Heart (tissue), 3 donors: Measurements from ENCODE around the genes CHRM3, GREM2 and WDR64.

DNA sequence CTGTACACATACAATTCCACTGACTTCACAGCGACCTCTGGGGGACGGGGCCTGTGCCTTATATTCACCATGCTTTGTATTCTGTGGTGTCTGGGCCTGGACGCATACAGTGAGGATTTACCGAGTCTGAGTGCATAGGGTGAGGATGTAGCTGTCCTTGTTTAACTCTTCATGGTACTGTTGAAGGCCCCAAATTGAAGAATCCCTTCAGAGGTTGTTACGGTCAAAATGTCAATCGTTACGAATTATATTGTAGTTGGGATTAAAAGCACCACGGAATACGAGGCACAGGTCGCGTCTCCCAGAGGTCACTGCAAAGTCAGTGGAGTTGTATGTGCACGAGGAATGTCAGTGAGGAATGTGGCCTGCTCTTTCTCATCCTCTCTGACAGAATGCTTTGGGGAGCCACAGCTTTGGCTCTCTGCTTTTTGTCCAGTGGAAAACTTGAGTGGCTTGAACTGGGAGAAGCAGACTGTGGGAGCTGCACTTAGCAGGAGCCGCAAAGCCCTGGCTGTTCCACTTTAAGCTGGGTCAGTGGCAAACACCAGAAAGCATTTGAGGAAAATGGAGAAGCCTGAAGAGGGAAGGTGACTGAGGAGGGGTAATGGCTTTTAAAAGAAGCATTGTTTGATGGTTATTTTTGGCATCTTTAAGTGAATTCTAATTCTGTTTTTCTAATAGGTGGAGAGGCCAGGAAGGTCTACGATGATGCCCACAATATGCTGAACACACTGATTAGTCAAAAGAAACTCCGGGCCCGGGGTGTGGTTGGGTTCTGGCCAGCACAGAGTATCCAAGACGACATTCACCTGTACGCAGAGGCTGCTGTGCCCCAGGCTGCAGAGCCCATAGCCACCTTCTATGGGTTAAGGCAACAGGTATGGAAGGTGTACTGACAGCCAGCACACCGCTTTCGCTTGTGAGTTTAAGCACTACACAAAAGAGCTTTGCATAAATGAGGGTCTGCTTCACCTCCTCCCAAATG, 95.7 kb downstream of the MTR start:
- RAMPAGE, long total RNA, 2 experiments: start-site peak on the plus strand in 1 of 2 experiments, centred at position 521 of the sequence, 57 reads per replicate

GRCh38 chr1:236978698-236979148, 25.5 kb downstream of the MT1HL1 start:
- RAMPAGE, long total RNA, 2 experiments: no peak in any of the 2 experiments

- RAMPAGE, long total RNA, 2 experiments: no peak in any of the 2 experiments
These were observed 33.2 kb downstream of the RYR2 start for GRCh38 chr1:237075137-237075549.

- RAMPAGE, long total RNA, 2 experiments: no peak in any of the 2 experiments
These were observed 104.2 kb downstream of the RYR2 start for GRCh38 chr1:237146101-237146738.

DNA sequence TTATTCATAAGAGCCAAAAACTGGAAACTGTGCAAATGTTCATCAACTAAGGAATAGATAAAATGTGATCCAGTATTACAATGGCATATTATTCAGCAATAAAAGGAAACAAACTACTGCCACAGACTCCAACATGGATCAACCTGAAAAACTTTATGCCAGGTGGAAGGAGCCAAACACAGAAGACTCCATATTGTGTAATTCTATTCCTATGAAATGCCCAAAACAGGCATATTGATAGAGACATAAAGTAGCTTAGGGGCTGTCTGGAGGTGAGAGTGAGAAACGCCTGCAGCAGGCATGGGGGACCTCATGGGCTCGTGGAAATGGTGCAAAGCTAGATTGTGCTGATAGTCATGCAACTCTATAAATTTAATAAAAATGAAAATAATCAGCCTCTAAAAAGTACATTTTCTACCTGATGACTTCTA, 366.6 kb downstream of the ZP4 start:
- RAMPAGE, long total RNA, 2 experiments: no peak in any of the 2 experiments

DNA sequence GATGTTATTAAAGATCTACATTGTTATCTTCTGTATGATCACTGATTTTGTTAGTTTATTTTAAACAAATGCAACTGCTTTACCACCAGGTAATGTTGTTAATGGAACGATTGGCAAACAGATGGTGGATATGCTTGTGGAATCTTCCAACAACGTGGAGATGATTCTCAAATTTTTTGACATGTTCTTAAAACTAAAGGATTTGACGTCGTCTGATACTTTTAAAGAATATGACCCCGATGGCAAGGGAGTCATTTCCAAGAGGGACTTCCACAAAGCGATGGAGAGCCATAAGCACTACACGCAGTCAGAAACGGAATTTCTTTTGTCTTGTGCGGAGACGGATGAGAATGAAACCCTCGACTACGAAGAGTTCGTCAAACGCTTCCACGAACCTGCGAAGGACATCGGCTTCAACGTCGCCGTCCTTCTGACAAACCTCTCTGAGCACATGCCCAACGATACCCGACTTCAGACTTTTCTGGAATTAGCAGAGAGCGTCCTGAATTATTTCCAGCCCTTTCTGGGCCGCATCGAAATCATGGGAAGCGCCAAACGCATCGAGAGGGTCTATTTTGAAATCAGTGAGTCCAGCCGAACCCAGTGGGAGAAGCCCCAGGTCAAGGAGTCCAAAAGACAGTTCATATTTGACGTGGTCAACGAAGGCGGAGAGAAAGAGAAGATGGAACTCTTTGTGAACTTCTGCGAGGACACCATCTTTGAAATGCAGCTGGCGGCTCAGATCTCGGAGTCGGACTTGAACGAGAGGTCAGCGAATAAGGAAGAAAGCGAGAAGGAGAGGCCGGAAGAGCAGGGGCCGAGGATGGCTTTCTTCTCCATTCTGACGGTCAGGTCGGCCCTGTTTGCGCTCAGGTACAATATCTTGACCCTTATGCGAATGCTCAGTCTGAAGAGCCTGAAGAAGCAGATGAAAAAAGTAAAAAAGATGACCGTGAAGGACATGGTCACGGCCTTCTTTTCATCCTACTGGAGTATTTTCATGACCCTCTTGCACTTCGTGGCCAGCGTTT, 106.8 kb downstream of the ZP4 start:
- RAMPAGE, long total RNA, 2 experiments: no peak in any of the 2 experiments

DNA sequence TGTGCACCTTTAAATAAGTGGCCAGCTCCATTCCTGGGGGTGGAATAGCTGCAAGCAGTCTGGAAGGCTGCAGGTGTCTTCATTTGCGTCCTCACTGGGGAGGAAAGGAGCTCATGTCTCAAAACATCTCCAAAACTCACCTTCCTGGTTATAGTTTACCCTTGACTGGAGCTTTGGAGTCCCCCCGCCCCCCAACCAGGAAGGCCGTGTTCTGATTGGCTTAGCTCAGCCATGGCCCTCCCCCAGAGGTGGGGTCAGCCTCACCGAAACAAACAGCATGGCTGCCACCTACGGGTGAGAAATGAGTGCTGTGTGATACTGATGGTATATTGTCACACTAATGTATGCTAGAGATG, 91.0 kb downstream of the ZP4 start:
- RAMPAGE, long total RNA, 2 experiments: no peak in any of the 2 experiments

DNA sequence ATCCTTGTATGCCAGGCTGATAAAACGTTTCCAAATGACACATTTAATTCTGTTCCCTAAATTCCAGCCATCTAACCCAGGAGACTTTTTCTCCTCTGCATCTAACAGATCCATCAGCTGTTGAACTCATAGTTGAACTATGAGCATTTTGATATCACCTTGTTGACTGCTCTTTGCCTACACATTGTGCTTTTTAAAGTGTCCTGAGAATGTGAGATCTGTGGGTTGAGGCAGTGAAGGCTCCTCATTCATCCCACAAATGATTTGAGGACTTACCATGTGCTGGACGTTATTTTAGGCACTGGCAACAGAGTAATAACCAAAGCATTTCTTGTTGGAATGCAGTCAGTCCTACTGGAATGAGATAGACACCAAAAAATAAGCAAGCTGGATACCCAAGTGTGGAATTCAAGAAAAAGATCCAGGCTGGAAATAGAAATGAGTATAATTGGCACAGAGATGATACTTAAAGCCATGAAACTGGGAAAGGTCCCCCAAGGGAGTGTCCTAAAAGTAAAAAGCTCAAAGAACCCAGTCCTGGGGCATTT, 73.5 kb downstream of the ZP4 start:
- RAMPAGE, long total RNA, 2 experiments: no peak in any of the 2 experiments

- RAMPAGE, long total RNA, 2 experiments: no peak in any of the 2 experiments
These were observed 52.2 kb downstream of the ZP4 start for GRCh38 chr1:237838357-237839117.

DNA sequence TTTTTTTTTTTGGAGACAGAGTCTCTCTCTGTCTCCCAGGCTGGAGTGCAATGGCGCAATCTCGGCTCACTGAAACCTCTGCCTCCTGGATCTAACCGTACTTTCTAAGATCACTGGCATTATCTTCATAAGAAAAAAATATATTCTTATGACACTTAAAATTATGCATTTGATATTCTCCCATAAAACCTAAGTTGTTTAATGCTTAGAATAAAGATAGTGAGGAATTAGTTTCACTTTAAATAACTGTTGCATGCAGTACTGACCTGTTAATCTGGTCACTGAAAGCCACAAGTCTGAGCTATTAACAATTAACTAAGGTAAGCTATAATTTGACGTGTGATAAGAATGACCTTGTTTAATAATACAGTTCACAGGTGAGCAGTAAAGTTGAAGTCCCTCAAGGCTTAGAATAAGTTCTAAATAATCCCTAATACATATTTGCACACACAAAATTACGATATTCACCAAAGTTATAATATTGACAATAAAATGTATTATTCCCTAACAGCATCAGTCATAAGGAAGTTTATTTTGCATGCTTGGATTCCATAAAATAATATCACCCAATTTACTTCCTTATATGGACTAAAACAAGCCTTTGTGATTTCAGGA, 70.8 kb upstream of the CHRM3 start:
- RAMPAGE, long total RNA, 2 experiments: no peak in any of the 2 experiments

DNA sequence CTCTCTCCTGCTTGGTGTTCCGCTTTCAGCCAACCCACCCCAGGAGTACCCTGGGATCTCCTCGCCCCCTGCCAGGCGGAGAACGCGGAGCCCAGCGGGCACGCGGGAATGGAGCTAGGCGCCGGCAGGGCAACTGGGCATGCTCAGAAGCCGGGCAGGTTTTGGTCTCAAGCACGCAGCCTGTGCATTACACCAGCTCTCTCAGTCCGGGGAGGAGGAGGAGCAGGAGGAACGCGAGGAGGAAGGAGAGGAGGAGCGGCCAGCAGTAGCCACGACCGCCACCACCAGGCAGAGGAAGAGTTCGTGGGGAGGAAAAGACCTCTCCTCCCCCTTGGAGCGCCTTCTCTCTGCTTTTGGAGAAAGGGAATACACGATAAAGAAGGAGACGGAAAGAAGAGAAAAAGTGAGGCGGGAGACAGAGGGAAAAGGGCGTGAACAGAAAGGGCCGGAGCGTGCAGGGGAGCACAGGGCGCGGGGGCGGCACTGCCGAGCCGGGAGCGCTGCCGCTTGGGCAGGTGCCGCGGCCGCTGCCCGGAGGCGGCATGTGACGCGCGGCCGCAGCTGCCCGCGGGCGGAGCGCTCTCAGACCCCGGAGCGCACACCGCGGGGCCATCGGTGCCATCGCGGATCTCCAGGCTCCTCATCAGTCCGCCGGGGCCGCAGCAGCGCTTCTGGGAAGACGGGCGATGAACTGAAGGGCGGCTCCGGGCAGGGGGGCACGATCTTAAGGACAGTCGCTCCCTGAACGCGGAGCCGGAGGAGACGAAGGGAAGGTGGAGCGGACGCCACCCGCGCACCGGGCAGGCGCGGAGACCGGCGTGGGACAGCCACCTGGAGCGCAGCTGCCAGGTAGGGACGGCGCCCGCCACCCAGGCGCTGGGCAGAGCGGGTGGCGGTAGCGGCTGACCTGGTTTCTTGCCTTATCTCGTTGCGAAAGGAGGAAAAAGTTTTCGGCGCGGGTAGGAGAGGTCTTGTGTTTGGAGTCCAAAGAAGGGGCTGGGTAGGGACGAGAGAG, at the start of gene CHRM3:
Gene CHRM3 (plus strand): TSS at position 190 of the 1,015 bp plus-strand sequence.
- RAMPAGE, long total RNA, 2 experiments: start-site peak on the plus strand in 1 of 2 experiments, centred at position 195 of the sequence, 16 reads per replicate

DNA sequence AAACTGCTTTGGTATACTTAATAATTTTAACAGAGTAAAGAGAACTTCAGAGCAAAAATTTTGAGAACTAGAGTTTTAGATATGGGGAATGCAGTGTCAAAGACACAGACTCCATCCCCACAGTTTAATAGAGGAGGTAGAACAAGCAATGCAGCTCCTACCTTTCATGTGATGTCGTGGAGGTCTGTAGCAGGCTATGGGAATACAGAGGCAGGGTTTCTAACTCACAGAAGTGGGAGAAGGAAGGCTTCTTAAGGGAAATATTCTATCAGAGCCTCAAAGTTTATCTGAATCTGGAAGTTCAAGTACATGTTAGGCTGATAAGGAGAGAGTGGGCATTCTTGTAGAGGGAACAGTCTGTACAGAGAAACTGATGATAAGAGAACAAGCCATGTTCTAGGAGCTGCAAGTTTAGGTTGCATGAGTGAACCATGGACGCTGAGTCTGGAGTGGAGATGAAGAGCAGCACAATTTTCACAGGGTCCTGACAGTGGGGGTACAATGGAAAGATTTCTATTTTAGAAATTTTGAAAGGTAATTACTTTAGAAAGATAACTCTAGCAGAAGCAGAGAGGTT, 344.0 kb downstream of the CHRM3 start:
- RAMPAGE, long total RNA, 2 experiments: no peak in any of the 2 experiments

GRCh38 chr1:240406128-240406739, 205.7 kb downstream of the GREM2 start:
- RAMPAGE, long total RNA, 2 experiments: no peak in any of the 2 experiments

DNA sequence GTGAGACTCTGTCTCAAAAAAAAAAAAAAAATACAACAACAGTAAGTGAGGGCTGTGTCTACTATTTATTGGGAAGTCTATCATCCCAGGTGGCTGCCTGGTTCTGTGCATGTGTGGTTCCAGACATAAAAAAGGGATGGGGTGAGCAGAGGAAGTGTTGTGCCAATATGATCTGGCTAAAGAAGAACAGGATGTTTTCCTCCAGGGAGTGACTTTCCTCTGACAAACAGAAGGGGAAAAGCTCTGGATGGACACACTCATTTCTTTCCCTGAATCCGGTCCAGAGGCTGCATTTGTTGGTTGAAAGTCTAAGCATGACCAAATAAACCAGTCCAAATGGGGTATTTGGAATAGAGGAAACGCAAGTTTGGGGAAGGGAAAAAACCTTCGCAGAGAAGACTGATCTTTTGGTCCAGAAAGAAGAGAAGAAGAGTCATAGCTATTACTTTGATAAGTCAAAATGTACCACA, 12.7 kb downstream of the GREM2 start:
- RAMPAGE, long total RNA, 2 experiments: no peak in any of the 2 experiments

DNA sequence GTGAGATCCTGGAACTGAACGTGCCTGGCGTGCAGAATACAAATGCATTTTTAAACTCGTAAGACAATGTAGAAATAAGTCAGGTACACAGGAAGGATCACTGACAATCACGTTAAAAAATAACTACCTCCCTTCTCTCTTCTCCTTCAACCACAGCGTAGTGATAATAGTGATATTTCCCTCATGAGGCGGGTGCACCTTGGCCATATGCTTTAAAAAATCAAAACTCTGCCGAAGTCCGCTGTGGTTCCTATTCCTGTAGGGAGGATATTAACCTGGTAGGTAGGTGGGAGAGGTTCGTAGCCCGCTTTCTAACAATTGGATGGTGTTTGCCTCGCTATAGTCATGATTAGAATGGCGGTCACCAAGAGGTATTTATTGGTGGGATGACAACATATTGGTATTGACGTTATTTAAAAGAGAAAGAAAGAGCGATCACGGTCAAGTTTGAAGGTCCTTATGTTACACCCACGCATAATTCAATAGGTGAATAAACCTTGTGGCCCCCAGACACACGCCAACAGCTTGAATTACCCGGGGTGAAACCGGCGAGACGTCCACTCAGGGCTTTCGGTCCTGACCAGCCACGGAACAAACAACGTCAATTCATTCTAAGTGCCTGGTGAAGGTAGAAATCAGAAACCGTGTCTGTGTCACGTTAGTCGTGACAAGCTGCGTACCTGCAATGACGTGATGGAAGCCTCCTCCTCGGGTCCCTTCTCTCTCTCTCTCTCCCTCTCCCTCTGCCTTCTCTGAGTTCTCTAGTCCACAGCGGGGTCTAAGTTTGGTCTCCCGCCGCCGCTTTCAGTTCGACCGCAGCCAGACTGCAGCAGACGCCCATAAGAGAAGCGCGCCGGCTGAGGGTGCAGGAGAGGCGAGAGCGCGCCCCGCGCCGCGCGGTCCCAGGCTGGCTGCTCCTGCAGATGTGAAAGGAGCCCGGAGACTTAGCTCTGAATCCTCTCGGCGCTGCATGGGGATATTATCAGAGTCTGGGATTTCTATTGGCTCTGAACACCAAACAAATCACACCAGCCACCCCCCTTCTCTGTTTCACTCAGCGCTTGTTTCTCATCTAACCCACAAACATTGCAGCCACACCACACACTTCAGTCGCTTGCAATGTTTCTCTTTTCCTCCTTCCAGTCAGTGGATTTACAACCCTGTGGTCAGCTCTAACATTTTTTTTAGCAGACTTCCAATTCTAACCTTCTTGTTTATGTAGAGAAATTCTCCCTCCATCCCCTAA, at the start of gene GREM2:
Gene GREM2 (minus strand): TSS at position 952 of the 1,246 bp plus-strand sequence.
- RAMPAGE, long total RNA, 2 experiments: no peak in any of the 2 experiments

- RAMPAGE, long total RNA, 2 experiments: no peak in any of the 2 experiments
These were observed 7.9 kb upstream of the GREM2 start for GRCh38 chr1:240619755-240620289.

DNA sequence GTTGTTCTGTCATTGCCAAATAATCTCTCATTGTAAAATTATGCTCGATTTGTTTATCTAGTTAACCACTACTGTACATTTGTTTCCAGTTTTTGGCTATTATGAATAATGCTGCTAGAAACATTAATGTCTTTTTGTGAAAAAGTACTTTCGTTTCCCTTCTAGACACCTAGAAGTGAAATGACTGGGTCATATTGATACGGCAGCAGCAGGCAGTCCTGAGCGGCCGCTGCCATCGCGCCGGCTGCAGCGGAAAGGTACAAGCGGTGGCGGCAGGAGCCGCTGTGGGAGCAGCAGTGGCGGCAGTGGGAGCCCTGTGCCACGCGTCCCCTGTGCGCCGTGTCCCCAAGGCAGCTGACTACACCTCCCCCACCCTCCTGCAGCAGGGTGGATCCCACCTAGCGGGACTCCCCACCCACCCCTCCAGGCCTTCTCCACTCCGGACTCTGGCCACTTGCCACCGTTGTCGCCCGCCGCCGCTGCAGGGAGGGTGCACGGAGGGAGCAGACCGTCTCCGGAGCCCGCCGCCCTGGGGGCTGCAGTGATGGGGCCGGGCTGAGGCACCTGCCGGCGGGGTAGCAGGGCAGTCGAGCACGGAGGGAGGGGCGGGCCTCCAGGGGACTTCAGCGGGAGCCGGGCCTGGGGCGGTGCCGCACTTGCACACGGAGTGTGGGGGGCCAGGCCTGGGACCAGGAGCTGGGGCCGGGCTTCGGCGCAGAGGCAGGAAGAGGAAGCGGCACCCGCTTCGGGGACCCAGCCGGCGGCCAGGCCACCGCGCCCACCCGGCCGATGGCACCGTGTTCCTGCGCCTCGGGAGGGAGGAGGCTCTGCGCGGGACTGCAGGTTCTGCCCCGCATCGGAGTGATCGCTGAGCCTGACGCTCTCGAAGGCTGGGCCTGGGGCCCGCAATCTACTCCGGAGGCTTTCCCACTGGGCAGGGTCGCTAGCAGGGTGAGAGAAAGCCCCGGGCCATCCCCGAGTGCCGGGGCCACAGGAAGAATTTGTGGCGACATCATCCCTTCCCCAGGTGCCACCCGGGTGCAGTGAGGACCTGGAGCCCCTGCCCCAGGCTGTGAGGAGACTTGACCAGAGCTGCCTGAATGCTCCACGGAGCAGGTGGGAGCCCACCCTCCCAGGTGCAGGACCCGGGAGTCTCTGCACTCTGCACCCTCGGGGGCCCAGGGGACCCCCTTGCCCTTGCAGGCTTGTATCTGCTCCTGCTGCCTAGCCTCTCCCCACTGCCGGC, 67.0 kb upstream of the RGS7 start:
- RAMPAGE, long total RNA, 2 experiments: no peak in any of the 2 experiments

DNA sequence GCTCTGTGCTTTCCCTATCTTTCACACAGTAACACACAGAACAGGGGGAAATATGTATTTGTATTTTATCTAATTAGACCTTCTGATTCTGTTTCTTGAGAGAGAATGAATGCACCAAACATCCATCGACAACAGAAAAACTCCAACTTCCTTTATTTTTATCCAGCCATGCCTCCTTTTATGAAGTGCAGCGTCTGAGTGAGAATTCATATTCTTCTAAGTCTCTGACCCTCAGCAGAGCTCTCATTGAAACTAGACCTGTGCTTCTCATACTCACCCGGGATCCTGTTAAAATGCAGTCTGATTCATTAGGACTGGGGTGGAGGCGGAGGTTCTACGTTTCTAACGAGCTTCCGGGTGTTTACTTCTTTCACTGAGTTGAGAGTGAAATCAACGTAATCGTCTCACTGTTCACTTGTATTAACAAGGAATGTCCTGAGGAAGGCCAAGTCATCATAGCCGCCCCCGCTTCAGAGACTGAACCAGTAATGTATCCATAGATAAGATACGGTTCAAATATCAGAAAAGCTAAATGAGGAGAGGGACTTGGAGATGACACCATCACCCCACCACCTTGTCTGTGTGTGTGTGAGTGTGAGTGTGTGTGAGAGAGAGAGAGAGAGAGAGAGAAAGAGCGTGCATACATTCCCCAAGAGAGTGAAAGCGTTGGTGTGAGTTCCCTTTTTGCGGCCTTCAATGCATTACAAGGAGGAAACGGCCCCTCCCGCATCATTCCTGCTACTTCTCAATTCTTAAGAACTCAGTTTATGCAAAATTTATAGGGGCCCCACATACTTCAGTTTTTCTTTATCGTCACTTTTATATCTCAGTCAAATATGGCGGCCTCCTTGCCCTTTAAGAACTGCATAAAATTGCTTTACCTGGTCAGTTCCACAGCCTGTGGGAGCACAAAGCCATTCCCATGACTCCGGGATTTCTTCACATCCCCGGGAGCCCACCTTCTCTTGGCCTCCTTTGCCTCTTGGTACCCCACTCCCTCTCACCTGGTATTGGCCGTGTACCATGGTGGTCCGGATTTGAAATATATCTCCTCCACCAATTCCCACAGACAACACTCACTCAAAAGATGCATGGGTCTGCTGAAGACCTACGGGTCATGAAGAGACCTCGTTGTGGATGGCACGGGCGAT, 19.8 kb downstream of the KMO start:
- RAMPAGE, long total RNA, 2 experiments: no peak in any of the 2 experiments

GRCh38 chr1:241652089-241652490, at the start of gene WDR64:
TSS of gene WDR64 (plus strand) at chr1:241652281.
- RAMPAGE, long total RNA, 2 experiments: no peak in any of the 2 experiments

DNA sequence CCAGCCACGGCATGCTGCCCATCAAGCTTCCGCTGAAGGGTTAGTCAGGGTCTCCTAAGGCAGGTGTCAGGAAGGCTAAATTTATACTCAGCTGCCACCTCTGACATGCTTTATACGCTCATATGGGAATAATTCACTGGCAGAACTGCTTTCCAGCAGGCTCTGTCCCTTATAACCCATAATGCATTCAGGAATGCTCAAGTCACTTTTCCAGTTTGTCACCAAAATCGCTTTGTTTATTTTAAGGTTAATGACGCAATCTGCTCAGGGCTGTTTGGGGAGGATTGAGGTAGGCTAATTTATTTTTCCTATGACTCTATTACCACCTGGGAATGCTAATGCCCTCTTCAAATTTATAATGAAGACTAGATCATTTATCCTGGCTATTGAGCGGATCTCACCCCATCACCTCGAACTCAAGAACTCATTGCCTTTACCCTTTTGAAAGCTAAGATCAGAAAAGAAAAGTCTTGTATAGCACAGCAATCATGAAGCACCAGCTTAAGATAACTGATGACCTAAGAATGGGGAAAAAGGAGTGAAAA, 97.9 kb downstream of the WDR64 start:
- RAMPAGE, long total RNA, 2 experiments: no peak in any of the 2 experiments